Subcutaneous preadipocyte (primary cell): Measurements from ENCODE around the gene TSPAN14.

- CAGE, long polyA plus RNA, result no peak
Observed at GRCh38 chr10:80453667-80454737, at the start of gene TSPAN14. Gene TSPAN14 (plus strand): TSS chr10:80454310.

GRCh38 chr10:80463899-80464503, 9.9 kb downstream of the TSPAN14 start:
- CAGE, long polyA plus RNA, result no peak

- CAGE, long polyA plus RNA, result no peak
Observed at GRCh38 chr10:80489884-80490777, 36.0 kb downstream of the TSPAN14 start.

GRCh38 chr10:80529308-80530097, 8.2 kb upstream of the SH2D4B start:
- CAGE, long polyA plus RNA, result no peak

- CAGE, long polyA plus RNA, result no peak
Observed at GRCh38 chr10:80536494-80536972, 1.2 kb upstream of the SH2D4B start.

GRCh38 chr10:81784747-81785230, 90.2 kb upstream of the NRG3 start:
- CAGE, long polyA plus RNA, result no peak

- CAGE, long polyA plus RNA, result no peak
Observed at GRCh38 chr10:83564929-83565325, 574.4 kb upstream of the GHITM start.

- CAGE, long polyA plus RNA, result no peak
Observed at GRCh38 chr10:84327920-84328449, 404 bp upstream of the CCSER2 start.

GRCh38 chr10:85647969-85648626, 718.5 kb downstream of the GRID1 start:
- CAGE, long polyA plus RNA, result no peak

DNA sequence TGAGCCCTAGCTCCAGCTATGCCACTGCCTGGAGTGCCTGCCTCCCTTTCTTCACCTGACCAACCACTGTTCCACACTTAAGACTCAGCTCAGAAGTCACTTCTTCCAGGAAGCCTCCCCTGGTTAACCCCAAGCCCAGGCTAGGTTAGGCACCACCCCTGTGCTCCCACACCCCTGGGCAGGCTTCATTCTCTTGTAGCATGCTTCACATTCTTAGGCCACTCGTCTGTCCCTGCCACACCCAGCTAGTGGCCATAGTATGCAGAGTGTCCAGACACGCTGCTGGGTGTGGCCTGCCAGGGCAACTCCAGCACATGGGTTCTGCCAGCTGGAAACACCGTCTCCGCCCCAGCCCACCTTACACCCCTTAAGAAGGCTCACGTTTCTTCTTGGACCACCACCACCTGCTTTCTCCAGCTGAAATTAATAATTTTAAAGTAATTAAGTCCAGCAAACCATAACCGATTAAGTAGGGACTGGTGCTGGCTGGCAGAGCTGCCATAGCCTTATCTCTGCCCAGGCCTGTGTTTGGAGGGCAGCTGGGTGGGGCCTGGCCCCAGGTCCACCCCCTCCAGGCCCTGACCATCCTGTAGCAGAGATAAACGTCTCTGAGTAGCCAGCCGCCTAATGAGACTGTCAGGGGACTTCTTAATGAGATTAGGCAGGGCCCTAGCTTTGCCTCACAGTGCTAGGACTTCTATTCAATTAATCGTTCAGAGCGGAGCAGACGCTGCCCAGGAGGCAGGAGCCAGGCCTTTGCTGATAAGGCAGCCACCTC, 20.5 kb downstream of the GRID1 start:
- CAGE, long polyA plus RNA, result no peak

DNA sequence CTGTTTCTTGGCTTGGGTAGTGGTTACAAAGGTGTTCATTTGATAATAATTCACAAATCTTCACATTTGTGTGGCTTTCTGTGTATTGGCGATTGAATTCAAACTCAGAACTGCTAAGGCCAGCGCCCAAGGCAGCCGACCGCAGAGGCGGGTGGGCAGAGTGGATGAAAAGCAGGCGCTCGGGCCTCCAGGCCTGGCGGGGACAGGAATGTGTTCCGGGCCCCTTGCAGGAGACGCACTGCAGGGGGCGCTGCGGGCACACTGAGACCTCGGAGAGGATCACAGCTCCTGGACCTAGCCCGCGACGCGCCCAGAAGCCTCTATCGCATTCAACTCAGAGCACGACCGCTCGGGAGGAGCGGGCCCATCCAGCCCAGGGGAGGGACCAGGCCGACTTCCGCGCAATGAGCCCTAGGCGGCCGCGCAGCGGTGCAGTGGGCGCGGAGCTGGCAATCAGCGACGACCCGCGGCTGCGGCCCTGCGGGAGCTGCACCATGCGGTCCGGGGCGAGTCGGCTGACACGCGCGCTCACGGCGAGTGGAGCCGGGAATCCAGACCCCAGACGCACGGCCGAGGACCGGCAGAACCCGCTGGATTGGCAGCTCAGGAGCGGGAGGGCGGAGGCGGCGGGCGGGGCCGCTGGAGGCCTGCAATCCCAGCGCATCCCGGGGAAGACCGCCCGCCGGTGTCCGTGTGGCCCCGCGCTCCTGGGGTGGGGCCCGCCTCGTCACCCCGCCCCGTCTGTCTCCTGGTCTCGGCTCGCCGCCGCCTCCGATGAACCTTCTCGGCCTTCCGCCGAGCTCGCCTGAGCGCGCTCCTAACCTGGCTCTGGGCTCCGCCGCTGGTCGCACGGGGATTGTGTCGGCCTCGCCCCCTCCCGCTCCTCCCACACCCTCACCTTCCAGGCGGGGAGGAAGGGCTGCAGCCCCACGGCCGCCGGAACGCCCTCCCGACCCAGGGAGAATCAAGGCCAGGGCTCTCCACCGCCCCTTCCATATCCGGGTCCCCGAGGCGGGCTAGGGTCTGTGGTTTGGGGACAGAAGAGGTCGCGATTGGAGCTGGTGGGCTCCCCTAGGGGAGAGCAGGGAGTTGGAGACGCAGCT, 33.5 kb upstream of the GRID1 start:
- CAGE, long polyA plus RNA, result no peak

DNA sequence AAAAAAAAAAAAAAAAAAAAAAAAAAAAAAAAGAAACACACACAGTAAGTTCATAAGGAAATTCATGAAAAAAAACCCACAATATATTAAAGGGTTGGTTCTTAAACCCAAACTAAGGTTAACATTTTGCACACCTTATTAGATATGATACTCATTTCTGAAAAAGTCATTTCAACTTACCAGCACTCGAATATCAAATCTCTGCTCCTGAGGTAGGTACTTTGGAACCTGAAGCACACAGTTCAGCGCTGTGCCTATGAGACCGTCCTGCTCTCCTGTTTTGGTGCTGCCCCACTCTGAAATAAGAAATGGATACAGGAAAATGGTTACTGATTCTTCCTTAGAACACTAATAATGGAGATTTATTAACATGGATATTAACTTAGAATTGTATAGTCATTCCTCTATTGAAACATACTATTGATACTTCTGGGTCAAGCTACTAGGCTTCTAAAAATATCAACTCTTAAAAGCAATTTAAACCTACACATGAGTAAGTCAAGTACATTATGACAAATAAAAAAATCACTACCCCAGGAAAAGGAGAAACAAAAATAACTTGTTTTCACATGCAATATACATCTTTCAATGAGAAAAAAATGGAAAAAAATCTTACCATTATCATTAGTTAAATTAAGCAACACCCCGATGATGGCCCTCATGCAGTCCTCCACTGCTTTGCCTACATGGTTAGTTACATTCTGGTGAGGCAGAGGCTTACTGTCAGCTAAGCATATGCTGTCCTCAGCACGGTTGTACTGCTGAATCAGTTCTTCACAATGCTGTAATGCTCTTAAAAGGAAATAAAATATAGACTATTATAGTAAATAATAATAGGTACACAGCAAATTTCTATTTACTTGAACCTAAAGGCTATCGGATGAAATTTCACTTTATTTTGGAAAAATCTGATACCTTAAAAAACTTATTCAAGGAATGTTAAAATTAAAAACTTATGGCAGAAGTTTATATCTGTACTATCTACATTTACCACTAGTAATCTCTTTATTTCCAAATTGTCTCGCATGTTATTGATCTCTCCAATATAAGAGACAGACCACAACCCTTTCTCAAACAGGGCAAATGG, 68.2 kb downstream of the WAPL start:
- CAGE, long polyA plus RNA, result no peak

DNA sequence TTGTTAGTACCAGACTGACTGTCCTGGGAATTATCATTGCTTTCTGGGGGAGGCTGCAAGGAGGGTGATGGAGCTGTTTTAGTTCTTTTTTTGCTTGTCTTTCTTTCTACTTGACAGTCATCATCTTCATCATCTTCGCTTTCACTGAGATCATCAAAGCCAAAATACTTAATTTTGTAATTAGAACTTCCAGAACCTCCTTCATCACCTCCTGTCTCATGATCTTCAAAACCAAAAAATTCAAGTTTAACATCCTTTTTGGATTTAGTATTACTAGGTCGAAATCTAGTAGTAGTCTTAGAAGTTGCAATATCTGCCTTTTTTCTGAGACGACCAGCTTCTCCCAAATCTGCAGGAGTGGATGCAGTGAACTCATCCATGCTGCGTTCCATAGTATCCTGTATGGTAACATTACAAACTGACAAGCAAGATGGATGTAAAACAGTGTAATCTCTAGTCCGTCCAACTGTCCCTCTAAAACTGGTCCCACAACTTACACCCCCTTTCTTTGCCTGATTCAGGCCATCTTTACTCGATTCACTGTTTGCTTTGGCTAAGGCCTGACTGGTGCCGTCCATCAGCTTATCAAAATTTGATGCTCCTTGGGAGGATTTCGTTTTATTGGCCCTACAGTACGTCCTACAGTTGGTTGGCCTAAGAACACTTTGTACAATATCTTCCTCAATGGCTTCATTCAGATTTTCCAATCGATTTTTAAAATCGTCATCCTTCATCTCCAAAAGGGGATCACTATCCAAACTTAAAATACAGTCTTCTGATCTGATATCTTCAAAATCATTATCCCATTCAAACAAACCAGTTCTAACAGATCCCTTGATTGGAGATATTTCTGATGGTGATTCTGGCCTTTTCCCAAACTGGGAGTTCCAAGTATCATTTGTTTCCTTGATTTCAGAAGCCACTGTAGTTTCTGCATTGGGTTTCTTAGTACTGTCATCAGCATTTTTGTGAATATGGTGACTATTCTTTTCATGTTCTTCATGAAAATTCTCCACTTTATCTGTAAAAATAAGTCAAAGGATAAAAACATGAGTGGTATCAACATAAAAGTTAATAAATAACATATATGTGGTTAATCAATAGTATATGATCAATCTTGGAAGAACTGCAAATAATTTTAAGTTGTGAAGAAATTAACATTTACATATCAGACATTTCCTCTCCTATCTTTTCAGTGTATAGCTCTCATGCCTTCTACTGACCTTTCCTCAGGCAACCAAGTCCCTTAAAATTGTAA, 21.4 kb downstream of the WAPL start:
- CAGE, long polyA plus RNA, result no peak

DNA sequence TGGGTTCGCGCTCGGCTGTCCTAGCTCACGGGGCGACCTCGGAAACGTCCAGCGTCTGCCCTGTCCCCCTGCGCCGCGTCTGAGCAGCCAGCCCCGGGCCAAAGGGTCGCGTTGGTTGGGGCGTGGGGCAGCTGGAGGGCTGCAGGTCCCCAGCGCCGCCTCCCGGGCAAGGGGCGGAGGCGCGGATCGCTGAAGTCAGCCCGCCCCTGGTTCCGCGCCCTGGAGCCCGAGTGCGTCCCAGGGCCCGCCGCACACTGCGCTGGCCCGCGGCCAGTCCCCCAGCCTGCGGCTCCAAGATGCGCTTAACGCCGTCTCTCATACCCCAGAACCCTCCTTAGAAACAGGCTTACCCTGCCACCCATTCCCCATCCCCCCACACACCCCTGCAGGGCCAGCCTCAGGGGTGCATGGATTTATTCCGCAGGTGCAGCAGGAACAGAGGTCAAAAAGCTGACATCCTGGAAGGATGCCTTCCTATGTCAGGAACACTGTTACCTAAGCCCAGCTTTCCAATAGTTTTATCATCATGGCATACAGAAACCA, 22.1 kb upstream of the OPN4 start:
- CAGE, long polyA plus RNA, result no peak

DNA sequence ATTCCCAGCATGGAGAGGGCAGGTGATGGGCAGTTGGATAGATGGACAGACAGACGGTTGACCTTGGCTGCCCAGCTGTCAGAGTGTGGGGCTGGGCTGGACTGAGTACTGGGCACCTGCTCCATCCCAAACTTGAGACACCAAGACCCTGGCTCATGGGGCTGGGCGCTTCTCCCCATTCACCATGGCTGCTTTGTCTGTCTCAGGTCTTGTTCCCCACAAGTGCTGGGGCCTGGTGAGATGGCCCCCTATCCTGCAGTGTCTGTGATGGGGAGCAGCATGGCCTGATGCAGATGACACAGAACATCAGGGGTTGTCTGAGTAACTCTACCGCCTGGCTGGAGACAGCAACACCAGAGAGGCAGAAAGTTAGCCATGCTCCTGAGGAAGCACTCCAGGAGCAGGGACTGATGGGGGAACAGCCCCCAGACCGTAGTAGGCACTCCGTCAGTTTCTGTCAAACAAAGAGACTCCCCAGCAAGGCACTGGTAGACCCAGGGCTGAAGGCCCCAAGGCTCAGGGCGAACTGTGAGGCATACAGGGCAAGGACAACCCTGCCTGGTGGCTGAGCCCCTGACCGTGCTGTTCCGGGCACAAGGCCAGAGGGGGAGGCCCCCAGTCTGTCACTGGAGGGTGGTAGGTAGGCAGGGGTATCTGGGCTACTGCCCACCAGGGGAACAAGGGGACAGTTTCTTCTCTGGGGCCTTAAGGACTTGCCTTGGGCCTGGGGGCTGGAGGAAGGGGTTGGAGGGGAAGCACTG, 1.0 kb downstream of the LDB3 start:
- CAGE, long polyA plus RNA, result no peak

DNA sequence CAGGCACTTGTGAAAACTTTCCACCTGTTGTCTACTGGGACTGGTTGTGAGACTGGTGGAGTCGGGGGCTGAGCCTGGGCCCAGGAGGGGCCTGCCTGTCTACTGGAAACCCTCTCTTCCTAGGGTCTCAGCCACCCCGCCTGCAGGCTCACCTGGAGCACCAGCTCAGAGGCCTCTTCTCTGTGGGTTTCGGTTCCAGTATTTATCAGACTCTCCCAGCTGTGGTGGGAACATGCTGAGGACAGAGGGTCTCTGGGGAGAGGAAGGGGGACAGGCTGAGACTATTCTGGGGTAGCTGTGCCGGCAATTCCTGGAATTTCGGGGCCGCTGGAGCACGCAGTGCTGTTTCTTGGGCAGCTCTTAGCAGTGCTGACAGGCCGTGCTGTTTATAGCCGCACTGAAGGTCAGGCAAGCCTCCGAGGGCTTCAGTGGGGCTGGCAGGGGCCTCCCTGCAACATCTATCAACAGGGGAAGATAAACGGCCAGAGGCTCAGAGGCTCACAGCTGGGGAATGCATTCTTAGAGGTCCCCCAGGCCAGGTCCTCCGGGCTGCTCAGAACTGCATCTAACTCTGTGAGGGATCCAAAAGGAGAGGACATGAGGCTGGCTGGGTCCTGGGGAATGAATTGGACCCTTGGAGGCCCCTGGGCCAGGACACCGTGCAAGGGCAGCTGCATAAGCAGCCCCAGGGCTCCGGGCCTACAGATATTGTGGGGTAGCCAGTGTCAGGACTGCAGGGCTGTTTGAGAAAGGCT, 4.0 kb downstream of the LDB3 start:
- CAGE, long polyA plus RNA, result no peak

- CAGE, long polyA plus RNA, result no peak
Observed at GRCh38 chr10:86757706-86758035, 1.3 kb downstream of the BMPR1A start.

- CAGE, long polyA plus RNA, result no peak
Observed at GRCh38 chr10:86943432-86944213, 13.8 kb downstream of the MMRN2 start.

GRCh38 chr10:86971415-86972097, 3.3 kb downstream of the ADIRF start:
- CAGE, long polyA plus RNA, result no peak

DNA sequence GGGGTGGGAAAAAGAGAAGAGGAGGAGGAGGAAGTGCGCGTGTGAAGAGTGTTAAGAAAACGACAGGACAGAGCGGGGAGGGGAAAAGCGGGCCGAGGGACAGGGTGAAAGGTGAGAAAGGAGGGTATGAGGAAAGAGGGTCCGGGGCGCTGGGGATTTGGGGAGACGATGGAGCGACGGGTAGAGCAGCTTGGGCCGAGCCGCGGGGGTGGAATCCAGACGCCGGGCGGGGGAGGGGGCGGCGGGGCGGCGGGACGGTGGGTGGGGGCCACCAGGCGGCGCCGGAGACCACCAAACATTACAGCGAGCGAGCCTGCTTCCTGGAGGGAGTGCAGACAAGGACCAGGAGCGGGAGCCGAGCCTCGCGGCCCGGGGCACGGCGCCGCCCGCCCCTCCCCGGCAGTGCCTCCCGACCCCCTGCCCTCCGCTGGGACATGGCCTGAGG, 15.9 kb upstream of the NUTM2D start:
- CAGE, long polyA plus RNA, result no peak